Measurements from ENCODE around the genes CAVIN2, TMEFF2, CCDC150 and MARS2.

- PRO-cap = no peak
Observed at GRCh38 chr2:191702978-191703737, 25.2 kb downstream of the NABP1 start.

DNA sequence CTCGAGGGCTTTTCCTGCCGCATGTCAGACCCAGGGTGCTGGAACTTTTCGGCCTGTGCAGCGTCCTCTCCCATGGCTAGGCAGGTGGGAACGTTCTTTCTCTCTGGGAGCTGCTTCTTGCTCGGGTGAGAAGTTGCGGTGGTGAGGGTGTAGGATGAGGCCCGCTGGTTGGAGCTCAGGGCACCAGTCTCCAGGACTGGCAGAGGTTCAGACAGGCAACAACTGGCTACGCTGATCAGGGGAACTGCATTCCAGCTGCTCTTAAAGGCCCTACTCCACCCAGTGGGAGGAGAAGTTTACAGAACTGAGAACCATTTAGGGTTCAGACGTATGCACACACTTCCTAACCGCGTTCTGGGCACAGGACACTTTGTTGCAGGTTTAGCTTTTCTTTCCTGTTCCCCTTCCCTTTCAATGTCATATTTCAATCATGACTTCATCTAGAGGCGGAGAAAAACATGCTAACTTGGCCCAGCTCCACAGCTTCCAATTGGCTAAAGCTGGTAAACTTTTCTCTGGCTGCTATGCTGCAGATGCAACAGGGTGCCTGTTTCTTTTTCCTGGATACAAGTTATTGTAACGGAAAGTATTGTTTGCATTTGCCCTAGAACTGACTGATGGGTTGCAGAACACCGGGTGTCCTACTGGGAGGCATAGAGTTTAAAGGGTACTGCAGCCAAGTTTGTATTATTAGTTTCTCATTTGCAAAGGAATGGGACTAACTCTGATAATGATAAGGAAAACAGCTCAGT, at the start of gene CAVIN2:
Gene CAVIN2 (minus strand): TSS at position 237 of the 752 bp plus-strand sequence.
- PRO-cap = bidirectional peak, plus-strand start at position 307 of the sequence, minus-strand start at position 224 of the sequence; bidirectional peak, plus-strand start at position 335 of the sequence, minus-strand start at position 356 of the sequence; bidirectional peak, plus-strand start at position 596 of the sequence, minus-strand start at position 416 of the sequence

DNA sequence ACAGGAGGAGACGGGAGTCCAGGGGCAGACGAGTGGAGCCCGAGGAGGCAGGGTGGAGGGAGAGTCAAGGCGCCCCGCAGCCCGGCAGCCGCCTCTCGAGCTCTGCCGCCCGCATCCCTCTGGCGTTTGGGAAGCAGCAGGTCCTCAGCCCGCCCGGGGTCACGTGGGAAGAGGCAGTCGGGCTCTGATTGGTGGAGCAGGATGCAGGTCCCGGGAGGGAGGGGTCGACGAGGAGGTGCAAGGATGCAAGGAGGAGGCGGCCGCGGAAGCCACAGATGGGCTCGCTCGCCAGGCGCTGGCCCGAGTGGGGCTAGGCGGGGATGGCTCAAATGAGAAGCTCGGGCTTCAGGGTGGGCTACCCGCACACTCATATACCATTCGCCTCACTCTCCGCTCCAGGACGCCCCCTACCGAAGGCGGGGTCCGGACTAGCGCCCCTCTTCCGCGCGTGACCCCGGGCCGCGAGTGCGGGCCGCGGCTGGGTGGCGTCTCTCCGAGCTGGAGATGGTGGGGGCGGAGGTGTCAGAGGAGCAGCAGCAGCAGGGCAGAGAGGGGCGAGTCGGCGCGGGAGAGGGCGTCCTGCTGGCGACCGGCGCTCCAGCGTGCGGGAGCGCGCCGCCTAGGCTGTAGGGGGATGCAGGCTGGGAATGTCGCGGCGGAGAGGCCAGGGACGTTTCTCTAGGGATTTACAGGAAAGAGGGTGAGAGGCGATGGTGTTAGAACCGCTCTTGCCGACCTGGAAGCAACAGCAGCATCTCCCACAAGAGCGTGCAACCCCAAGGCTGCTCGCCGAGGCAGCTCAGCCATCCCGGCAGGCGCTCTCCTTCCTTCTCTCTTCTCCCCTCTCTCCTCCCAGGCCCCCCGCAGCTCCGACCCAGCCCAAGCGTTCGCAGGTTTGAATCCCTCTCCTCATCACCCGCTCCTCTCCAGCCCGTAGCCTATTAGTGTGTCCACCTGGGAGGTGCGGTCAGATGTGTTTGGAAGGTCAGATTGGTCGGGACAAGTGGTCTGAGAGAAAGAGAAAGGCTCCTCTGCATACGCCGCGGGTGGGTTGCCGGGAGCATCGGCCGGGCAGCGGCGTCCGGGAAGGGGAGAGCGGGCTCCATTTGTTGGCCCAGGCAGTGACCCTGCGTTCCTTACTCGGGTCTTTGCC, at the start of gene TMEFF2:
Gene TMEFF2 (minus strand): TSS at position 121 of the 1,153 bp plus-strand sequence.
- PRO-cap = bidirectional peak, plus-strand start at position 243 of the sequence, minus-strand start at position 121 of the sequence

DNA sequence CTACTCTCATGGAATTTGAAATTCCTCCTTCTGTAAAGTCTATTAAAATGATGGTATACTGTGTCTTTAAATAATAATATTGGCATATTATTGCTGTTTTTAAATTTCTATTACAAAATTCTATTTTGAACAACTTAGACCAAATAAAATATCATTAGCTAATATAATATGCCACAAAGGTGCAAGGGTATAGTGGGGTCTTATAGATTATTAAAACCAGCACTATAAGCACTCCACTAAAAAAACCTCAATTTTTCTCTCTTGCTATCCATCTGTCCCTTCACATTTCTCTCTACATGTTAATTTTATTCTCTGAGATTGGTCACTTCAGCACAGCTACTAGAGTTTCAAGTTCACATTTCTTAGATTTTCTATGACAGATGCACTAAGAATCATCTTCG, 28.2 kb upstream of the TMEFF2 start:
- PRO-cap = no peak

- PRO-cap = no peak
Observed at GRCh38 chr2:194089978-194090279, 1567.1 kb upstream of the SLC39A10 start.

DNA sequence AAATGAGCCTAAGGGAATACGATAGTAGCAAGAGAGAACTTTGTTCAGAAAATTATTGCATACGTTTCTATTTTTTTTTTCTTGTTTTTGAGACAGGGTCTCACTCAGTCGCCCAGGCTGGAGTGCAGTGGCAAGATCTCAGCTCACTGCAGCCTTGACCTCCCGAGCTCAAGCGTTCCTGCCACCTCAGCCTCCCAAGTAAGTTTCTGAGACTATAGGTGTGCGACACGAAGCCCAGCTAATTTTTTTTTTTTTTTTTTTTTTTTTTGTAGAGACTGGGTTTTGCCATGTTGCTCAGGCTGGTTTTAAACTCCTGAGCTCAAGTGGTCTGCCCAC, 96.6 kb upstream of the SLC39A10 start:
- PRO-cap = no peak

GRCh38 chr2:196112955-196113346, 44.3 kb upstream of the DNAH7 start:
- PRO-cap = no peak

GRCh38 chr2:196131872-196132447, 39.4 kb downstream of the STK17B start:
- PRO-cap = no peak

- PRO-cap = no peak
Observed at GRCh38 chr2:196138067-196138521, 33.3 kb downstream of the STK17B start.

GRCh38 chr2:196182374-196183060, 11.1 kb upstream of the STK17B start:
- PRO-cap = no peak

DNA sequence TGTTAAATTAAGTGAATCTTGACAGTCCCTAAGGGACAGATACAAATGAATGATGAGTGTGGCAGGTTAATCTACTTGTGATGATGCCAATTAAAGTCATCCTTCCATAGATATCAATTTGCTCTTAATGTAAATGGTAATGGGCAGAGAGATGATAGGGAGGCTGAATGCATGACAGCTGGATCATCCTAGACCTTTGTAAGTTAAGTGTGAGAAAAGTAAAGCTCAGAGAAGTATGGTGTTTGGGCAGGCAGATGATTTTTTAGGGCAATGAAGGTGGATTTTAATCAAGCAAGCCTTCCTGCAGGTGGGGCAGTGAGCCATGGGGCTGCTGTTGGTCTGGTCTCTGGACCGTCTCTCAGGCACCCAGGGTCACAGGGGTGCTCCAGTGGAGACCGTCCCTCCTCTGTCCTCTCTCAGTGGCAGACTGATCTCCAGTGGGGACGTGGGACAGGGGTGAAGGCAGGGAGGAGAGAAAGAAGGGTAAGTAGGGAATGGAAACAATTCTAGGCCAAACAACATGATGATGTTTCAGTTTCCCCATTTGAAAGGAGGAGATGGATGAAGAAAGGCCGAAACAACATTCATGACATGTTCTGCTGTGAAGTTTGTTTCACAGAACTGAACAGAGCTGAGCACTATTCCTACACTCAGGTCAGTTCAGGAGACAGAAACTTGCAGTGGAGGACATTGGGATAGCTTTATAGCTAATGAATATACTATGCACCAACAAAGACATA, 69.9 kb upstream of the STK17B start:
- PRO-cap = no peak

DNA sequence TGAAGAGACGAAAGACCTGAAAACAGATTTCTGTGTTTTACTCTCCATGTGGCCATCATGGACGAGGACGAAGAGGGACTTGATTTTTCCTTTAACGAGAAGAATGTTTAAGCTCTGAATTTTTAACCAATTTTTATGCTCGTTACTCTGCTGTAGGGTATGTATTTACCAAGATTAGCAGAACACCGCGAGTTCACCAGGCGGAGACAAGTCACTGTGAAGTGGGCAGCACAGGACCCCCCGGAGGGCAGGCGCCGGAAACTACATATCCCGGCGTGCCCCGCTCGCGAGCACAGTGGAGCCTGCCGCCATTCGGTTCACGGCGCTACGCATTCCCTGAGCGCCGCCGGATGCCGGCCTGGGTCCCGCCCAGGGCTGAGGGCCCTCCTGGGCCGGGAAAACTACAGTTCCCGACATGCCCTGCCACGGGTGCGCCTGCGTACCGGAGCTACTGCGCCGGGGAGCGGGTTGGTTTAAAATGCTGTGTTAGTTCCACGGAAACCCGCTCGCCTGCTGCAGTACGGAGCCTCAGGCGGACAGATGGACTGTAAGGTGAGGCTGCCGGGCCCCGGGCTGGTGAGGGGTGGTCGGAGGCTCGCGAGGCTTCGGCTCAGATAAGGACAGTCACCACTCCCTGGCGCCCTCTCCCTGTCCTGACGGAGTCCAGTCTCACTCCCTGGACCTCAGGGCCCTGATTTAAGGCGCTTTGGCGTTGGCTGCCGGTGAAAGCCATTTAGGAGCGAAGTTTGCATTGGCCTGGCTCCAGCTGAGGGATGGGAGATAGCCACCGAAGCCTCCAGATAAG, at the start of gene CCDC150:
Gene CCDC150 (plus strand): TSS at position 489 of the 805 bp plus-strand sequence.
- PRO-cap = no peak

DNA sequence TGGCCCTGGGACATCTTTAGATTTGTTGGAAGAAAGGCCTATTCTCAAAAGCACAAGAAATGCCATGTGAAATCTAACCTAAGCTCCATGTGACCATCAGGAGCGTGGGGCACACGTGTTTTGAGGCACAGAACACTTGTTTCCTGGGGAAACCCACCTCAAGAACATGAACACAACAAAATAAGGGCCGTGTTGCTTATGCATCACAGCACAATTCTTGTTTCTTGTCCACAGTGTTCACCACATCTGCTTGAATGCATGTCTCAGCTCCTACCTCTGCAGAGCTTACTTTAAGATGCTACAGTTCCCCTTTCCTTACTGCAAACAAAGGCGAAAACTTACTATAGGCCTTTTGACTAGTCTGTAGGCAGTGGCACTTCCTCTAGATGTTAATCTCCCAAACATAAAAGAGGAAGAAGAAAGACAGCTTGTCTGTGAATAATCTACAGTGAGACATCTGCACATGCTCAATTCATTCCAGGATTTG, 165.0 kb downstream of the ANKRD44 start:
- PRO-cap = no peak

DNA sequence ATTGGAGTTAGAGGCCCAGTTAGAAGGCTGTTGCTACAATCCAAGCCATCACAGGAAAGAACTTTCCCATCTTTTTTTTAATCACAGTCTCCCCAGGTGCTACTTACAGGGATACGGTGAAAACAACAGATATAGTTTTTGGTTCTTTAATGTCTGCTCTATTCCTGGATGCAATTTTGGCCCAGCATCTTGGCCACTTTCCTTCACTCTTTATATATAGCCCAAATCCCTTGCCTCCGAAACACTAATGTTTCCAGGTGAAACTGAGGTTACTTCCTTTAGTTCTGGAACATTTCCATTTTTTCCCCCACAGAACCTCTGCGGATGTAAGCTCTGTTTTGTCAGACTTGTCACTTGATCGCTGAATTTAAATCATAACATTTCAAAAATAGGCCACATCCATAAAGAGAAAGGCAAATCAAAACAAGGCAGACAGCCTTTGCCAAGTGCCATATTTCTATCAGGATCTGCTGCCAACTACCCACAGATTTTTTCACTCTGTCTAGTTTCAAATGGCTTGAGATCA, 115.1 kb downstream of the ANKRD44 start:
- PRO-cap = no peak

DNA sequence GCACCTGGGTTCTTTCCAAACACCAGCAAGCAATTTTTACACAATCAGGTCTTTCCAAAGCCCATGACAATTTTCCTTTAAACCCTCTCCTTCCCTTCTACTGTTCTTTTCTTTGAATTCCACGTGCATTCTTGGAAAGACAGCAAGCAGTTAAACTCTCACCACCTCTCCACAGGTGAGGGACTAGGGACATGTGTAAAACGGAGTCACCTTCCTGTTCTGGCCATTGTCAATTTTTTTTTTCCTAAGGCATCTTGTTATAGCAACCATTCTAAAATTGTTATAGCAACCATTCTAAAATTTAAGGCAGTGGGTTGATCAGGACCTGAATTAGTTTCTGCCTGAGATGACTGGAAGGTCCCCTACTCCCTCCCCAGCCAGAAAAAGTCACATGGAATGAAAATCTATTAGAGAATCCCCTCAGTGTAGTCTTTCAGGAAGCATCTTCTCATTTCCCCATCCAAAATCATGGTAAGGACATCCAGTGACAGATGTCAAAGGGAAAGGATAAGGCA, 113.8 kb downstream of the ANKRD44 start:
- PRO-cap = no peak

DNA sequence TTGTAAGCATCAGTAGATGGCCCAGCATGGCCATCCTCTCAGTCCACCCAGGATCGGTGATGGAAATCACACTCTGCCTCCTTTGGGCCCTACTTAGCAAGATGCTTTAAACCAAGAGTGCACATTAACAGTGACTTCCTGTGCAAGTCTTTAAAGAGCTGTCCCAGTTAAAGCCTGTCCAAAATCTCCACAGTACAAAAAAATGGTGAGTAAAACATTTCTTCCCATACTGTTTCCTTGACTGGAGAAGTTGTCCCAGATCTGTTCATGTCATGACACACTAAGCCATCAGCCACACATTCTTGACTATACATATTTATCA, 17.9 kb downstream of the ANKRD44 start:
- PRO-cap = no peak

GRCh38 chr2:197304555-197305270, 5.9 kb downstream of the ANKRD44 start:
- PRO-cap = no peak

DNA sequence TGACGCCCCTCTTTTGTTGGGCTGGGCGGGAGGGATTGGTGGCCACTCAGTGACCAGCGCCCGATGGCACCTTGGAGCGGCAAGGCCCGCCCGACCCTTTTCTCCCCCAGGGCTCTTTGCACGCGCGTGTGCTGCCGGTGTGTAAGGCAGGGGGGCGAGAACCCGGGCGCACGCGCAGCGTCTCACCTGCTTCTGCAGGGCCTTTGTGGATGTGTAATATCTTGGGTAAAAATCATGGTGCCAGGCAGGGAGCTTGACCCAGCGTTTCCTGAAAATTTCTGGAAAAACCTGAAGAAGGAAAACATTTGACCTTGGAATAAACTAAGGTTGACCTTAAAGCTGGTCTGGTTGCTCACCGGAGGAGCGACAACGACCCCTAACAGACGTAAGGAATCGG, 321 bp downstream of the HSPE1 start:
- PRO-cap = no peak

GRCh38 chr2:197640555-197641070, 34.8 kb downstream of the RFTN2 start:
- PRO-cap = no peak

GRCh38 chr2:197705324-197706359, at the start of gene MARS2:
TSS of gene MARS2 (plus strand) at chr2:197705369.
- PRO-cap = bidirectional peak, plus-strand start at chr2:197705369, minus-strand start at chr2:197705208

Measured in left ventricle myocardium (tissue), 1 donor.